ENCODE data around the gene PAQR5.

DNA sequence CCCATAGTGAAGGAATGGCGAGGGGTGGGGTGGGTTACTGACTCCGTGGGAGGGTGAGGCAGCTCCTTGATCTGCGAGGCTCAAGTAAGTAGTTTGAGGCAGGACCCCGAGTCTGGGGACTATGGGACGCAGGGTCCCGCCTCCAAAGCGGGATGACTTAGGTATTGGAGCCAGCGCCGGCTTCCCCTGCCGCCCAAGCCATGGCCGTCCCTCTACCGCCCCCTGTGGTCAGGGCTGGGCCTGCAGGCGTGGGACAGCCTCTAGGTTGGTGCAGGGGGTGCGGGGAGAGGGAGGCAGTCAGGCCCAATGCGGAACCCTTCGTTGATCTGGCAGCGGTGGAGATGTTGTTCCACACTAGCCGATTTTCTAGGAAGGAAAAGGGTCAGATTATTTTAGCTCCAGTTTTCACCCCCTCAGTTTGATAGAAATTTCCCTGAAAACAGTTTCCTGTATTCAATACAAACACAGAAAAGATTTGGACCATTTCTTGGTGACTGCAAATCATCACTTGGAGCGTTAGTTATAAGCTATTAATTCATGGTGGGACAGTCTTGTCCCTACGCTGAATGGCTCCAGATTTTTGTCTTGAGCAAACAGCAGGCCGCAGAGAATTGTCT is 72.4 kb downstream of the CORO2B start:
- PRO-cap, 2 experiments, result no peak in any of the 2 experiments

DNA sequence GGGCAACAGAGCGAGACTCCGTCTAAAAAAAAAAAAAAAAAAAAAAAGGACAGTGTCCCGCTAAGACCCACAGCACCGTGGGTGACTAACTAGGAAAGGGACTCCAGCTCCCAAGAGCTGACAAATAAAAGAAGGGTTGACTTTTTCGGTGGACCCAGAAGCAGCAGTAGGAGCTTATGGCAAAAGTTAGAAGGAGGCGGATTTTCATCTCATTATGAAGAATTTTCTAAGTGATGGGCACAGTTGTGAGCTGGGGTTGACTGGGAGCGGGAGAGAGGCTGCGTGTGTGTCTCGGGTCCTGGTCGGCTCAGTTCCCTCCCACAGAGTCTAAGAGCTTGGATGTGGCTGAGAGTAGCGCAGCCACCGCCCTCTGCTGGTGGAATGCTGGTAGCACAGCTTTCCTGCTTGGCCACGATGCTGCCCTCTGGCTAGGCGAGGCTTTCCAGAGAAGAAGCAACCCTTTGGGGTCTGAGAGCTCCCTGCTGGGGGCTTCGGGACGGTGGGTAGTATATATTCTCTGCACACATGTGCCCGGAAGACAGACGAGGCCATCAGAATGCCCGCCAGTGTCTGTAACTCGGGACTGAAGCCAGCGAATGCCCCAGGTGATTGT is 95.1 kb downstream of the CORO2B start:
- PRO-cap, 2 experiments, result no peak in any of the 2 experiments

GRCh38 chr15:68704408-68705218 is 116.1 kb downstream of the ANP32A start:
- PRO-cap, 2 experiments, result no peak in any of the 2 experiments

GRCh38 chr15:68787543-68788088 is 33.1 kb downstream of the ANP32A start:
- PRO-cap, 2 experiments, result no peak in any of the 2 experiments

DNA sequence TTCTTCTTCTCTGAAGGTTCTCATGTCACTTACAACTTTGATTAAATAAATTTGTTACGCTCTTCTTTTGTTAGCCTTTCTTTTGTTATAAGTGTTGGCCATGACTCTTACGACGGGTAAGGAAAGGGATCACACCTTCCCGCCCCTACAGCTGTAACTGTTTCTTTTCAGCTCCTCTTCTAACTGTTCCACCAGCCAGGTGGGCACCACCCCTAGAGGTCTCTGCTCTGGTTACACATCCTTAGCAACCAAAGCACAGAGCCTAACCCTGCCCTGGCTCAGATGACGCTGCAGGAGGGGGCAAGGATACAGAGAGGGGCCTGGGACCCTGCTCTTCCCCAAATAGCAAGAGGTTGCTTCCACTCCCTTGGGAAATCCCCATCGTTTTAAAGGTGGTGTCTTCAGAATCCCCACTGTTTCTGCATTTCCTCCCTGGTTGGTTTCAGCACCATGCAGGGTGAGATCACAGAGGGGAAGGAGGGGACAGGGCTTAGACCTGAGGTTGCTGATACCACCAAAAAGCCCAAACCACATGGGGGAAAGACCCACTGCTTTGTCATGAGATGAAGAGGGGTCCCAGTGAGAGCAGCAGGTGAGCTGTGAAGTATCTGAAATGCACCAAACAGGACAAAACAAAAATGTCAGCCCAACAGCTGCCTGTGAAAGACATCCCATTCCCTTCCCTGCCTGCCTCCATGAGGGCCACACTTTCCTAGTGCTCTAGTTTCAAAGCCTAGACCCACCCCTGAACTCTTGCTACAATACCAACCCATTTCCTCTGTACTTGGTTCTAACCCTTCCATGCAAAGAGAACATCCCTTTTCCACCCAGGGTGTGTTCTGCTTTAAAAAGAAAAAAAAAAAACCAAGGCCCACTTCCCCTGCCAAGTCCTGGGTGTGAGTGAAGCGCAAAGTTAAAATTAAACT is 29.2 kb downstream of the ANP32A start:
- PRO-cap, 2 experiments, result no peak in any of the 2 experiments

- PRO-cap, 2 experiments, result peak in 2 of 2 experiments; most common plus-strand start chr15:68815845 (in 2)
Observed at GRCh38 chr15:68815482-68816342, 5.0 kb downstream of the ANP32A start.

- PRO-cap, 2 experiments, result no peak in any of the 2 experiments
Observed at GRCh38 chr15:68817826-68818091, 2.9 kb downstream of the ANP32A start.

DNA sequence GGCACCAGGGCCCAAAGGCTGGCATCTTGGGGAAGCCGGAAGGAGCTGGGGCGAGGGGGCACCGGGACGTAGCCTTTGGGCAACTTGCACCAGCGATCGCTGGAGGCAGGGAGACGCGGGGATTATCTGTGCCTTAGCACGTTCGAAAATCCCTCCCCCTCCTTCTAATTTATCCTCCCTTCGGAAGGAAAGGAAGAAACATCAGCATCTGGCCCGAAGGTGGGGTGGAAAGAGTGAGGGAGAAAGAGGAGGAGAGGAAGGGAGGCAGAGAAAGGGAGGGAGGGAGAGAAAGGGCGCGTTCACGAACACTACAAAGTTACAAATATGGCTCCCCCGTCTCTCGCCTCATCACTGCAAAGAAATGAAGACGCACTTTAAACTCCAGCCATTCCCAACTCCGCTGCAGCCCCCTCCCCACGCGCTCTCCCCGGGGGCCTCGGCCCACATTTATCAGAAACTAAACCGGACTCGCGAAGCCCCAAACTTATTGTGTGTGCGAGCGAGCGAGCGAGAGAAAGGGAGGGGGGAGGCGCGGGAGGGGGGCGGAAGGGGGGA is 929 bp downstream of the ANP32A start:
- PRO-cap, 2 experiments, result no peak in any of the 2 experiments

- PRO-cap, 2 experiments, result no peak in any of the 2 experiments
Observed at GRCh38 chr15:69081867-69082548, 67.5 kb downstream of the NOX5 start.

- PRO-cap, 2 experiments, result no peak in any of the 2 experiments
Observed at GRCh38 chr15:69149758-69150307, 10.6 kb upstream of the GLCE start.

GRCh38 chr15:69298655-69299686 is at the start of gene PAQR5:
PAQR5 (plus strand) TSS chr15:69298912.
- PRO-cap, 2 experiments, result no peak in any of the 2 experiments

DNA sequence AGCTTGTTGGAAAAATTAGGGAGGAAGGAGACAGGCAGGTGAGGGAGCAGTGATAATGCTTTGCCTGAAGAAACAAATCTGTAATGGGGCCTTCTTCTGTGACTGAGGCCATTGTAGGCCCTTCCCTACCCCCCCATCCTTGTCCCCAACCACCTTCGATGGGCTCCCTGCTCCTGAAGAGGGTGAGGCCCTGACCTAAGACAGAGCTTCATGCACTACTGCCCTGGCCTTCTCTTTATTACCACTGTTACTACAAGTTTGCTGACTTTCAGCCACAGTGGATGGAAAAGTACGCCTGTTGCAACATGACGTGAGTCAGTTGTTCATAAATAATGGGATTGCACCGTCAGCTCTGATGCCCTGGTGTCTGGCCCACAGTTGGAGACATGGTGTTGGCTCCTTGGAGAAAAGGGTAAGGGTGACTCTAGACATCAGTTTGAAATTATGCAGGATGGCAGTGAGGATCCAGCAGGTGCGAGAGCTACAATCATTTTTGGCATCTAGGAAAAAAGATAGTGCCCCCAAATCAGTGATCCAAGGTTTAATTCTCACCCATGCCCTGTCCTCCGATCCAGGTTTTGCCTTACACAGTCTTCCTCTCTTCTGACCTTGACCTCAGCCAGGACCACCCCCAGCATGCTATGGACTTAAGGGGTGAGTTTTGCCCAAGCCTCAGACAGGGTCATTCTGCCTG is 5.5 kb downstream of the PAQR5 start:
- PRO-cap, 2 experiments, result no peak in any of the 2 experiments

DNA sequence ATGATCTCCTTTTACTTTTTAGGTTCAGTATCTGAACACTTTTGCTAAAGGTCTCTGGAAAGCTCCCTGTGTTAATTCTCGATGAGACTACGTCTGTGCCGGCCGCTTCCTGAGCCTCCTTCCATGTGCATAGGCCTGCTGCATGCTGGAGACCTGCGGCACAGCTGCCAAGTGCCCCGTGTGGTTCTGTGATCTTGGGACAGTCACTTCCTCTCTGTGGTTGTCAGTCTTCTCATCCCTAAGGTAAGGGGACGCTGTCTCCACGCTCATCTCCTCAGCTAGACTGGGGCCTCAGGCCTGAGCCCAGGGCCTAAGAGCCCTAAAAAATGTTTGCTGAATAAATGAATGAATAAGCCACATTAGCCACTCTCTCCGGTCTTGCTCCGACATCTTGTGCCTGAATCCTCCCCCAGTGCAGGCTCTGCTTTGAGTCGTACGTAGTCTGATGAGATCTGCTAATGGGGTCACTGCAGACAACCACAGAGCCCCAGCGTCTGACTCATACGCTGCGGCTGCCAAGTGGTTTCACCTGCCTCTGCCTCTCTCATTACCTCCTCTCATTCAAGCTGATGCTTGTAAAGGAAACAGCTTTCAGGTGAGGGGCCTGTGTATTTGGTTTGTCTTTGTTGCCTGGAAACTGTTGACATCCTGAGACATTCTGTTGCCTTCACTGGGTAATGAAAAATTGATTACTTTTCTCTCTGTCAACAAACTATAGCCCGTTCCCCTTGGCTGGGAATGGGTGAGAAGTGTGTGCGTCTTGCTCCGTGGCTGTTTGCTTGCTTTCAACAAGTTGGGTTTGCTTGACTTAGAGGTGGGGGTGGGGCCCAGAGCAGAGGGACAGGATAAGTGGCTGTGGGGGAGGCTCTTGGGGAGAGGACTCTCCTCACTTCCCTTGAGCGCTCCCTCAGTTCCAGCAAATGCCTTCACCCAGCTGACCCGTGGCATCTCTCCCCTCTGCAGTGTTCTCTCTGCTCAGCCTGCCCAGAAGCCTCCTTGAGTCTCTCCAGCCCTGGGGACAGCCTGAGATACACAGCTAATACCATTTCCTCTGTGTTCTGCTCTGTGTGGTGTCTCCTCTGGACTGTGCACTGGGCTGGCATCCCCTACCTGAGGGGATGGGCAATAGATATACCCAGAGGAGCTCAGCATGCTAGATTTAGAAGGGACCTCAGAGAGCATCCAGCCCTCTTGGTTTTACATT is 15.9 kb downstream of the RPLP1 start:
- PRO-cap, 2 experiments, result no peak in any of the 2 experiments

DNA sequence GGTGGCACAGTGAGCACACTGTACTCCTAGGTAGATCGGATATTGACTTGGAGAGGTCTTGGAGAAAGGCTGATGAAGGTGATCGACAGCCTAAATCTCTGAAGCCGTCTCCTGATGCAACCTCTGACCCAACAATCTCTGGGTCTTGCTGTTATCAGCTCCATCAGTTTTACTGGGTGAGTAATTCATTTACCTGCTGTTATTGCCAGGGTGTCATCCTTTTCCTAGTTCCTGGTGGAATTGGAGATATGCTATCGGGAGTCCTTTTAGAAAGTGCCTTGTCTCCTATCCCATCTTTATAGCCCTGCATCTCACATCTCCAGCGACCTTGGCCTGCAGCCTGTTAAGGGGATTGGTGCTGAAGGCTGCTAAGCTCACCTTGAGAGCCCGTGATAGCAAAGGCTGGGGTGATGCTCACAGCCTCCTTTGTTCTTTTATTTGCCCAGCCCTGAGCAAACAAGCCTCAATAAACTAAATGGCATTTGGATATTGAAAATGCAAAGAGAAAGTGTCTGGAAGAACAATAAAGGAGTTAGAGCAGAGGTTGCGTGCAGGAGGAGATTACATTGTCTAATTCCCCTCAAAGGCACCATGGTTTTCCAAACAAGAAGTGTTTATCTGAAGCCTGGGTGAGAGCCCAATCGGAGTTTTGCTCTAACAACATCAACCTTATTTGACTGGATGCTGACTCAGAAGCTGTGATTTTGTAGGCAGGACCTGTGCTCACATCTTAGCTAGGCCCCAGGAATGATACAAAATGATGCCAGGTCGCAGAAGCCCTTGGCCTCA is 101.8 kb downstream of the RPLP1 start:
- PRO-cap, 2 experiments, result no peak in any of the 2 experiments

- PRO-cap, 2 experiments, result peak in 1 of 2 experiments; most common minus-strand start chr15:69735231 (in 1)
Observed at GRCh38 chr15:69735172-69735527, 282.5 kb downstream of the RPLP1 start.

GRCh38 chr15:69808764-69809363 is 288.9 kb downstream of the TLE3 start:
- PRO-cap, 2 experiments, result peak in 2 of 2 experiments; most common minus-strand start chr15:69808925 (in 2)

DNA sequence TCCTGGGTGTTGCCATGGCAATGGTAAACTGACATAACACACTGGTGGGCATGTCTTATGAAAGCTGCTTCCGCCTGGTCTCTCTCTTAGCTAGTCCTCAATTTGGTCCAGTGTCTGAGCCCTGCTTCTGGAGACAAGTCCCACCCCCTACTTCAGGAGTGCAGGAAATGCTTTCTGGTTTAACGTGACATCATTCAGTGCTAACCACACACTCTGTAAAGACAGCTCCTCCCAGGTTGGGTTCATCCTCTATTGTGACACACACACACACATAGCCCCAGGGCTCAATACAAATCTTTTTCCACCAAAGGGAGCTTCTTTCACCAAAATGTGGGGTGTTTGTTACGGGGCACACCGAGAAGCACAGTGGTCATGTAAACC is 74.5 kb downstream of the TLE3 start:
- PRO-cap, 2 experiments, result peak in 2 of 2 experiments; most common plus-strand start position 110 of the sequence (in 2)

DNA sequence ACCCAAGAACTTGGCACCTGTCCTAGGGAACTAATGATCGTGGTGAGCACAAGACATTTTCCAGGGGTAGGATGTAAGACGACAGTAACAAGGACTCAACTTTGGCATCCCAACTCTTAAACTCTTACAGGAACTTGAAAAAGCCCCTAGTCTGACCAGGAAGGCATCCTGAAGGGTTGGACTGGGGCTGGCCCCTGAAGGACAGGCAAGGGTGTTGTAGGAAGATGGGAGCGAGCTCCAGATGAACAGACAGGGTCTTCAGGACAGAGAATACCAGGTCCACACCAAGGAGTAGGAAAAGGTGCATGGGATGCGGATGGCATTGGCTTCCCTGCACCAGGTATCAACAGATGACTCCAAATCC is 32.2 kb downstream of the TLE3 start:
- PRO-cap, 2 experiments, result peak in 2 of 2 experiments; most common minus-strand start position 122 of the sequence (in 2)

DNA sequence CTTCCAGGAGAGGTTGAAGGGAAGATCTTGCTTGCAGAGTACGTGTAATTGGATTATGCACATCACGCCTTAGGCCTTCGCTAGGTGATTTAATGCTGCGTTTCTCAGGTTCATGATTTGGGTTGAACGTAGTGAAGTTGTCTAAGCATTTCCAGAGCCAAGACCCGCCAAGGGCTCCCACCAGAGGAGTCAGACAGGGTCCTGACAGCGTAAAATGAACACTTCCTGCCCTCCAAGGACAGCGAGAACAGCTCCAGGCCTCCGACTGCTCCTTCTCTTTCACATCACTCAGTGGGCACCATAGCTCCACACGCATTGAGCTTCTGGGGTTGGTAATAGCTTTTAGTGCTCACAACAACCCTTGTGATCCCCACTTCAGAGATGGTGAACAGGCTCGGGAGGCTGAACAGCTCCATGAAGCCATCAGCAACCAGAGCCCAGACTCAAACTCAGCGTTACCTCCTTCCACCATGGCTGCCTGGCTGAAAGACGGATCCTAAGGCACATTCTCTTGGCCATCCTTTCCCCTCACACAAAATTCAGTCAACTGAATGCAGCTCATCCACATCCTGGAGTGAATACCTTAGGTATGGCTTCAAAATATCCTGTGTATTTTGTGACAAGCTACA is 27.3 kb downstream of the TLE3 start:
- PRO-cap, 2 experiments, result peak in 1 of 2 experiments; most common minus-strand start position 277 of the sequence (in 1)

DNA sequence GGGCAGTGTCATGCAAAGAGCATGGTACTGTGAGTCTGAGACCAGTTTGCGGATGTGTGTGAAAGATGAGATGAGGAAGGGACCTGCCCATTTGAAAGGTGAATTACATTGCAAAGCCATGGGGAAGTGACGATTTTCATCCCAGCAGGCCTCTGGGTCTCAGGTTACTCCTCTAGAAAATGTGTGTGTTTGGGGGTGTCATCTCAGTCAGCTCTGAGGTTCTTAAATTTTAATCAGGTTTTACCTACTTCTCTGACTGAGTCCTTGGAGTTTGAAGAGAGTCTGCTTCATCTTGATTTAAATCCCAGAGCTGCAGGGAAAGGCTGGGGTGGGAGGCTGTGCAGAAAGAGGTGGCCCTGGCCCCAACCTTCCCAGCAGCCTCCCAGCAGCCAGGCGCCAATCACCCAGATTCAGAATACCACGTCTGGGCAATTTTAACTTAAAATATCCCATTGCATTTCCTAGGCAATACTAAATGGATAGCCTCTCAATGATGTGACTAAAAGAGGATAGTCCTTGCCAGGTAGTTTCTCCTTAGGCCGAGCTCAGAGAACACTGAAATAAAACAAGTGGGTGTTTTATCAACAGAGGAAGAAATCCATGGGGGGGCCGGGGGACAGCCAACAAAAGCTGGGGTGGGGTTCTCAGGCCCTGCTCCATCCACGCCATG is 15.9 kb downstream of the TLE3 start:
- PRO-cap, 2 experiments, result peak in 1 of 2 experiments; most common minus-strand start position 408 of the sequence (in 1)